Parietal lobe (tissue), 2 donors: ENCODE measurements around the gene CALCR.

- RAMPAGE, long total RNA: no peak
Measured at GRCh38 chr7:91263390-91263659, 908 bp upstream of the FZD1 start.

GRCh38 chr7:91311248-91311540 lies 47.0 kb downstream of the FZD1 start:
- RAMPAGE, long total RNA: no peak

- RAMPAGE, long total RNA: no peak
Measured at GRCh38 chr7:92027230-92027706, 86.6 kb downstream of the AKAP9 start.

GRCh38 chr7:92765642-92766040 lies 70.7 kb downstream of the CDK6 start:
- RAMPAGE, long total RNA: no peak

GRCh38 chr7:92798621-92799463 lies 37.5 kb downstream of the CDK6 start:
- RAMPAGE, long total RNA: no peak

GRCh38 chr7:92834486-92834713 lies 2.0 kb downstream of the CDK6 start:
- RAMPAGE, long total RNA: no peak

DNA sequence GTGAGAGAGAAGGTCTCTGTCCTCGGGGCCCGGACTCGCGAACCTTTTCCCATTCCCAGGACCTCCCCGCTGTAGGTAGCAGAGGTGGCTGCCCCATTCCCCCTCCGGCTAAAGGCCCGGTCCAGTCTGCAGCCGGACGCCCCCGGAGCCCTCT lies 1.8 kb downstream of the CDK6 start:
- RAMPAGE, long total RNA: no peak

GRCh38 chr7:92834868-92835877 lies 1.2 kb downstream of the CDK6 start:
- RAMPAGE, long total RNA: no peak

DNA sequence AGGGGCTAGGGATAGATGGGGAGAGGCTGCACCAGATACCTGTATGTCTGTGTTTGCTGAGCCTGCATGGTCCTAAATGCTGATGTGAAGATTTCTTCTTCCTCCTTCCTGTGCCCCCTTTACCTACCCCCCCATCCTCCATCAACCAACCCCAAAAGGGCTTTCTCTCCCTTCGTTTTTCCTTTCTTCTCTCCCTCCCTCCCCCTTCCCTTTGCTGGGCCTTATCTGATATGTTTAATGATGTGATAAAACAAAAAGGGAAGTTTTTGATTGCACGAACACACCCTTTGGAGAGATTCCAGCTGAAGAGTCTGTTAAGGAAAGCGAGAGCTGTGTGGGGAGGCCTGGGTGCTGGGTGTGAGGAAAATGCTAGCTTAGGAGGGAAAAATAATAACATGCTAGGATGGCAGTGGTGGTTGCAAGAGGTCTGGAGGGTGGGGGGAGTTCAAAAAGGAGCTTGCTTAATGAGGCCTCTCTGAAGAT lies 101.9 kb downstream of the SAMD9 start:
- RAMPAGE, long total RNA: no peak

DNA sequence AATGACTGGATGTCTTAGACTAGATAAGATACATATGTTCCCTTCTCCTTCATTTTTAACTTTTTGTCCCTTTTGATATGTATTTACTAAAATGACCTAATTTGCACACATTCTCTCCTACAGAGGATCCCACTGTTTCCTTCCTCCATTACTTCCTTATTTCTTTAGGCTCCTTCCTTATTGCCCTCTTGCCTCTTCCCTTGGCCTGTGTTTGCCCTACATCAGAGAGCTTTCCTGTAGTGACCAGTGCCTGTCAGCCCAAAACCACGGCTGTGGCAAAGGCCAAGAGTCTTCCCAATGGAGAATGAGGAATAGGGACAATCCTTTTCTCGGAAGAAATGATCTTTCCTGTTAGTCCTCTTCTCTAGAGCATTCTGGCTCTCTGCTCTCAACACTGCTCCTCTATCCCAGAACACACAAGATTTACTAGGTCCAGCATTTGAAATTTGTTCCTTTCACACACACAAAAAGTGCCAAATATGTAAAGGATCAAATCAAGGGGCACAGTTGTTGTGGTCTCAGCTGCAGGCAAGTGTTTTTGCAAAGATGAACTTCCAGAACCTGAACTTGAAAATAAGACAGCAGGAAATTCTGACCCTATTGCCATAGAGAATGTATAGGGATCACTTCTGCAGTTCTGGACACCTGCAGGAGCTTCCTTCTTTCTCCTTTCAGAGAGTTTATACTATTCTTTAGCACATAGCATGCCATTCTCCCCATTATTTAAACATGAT lies 23.2 kb downstream of the HEPACAM2 start:
- RAMPAGE, long total RNA: no peak

DNA sequence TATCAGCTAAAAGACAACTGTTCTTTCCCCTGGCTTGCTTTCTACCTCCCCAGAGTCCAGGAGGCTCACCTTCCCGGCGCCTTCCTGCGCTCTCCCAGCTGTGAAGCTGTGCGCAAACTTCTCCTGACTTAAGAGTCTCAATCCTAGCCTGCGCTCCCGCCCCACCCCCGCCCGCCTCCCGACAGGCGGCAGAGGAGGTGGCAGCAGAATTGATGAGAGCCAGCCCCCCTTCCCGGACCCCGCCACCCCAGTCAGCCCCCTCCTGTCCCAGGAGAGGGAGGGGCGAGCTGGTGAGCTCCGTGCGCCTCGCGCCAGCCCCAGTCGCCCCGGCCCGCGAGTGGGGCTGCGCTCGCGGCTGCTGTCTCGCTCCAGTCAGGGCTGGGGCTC lies at the start of gene CALCR:
TSS of gene CALCR (minus strand) at position 102 of the 387 bp plus-strand sequence.
- RAMPAGE, long total RNA: no peak

DNA sequence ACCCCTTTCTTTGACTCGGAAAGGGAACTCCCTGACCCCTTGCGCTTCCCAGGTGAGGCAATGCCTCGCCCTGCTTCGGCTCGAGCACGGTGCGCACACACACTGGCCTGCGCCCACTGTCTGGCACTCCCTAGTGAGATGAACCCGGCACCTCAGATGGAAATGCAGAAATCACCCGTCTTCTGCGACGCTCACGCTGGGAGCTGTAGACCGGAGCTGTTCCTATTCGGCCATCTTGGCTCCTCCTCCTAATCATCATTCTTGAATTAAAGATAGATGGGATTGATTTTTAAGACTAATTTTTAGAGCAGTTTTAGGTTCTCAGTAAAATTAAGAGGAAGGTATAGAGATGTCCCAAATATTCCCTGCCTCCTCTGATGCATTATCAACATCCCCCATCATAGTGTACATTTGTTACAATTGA lies 97.1 kb downstream of the TFPI2 start:
- RAMPAGE, long total RNA: no peak

DNA sequence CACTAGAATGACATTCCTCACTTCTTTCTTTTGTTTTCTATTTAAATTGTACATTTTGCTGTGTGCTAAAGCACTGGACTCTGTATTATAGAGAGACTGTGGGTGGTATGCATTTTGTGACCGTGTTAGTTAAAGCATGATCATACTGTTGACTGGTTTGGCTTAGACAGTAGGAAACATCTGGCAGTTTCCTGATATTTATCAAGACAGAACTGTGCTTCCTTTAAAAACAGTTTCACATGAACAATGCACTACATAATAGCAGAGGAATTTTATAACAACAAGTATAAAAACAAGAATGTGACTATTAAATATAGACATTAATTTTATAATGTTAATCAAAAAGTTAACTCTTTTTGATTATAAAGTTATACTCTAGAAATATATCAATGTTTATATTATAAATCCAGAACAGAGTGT lies 23.2 kb downstream of the GNG11 start:
- RAMPAGE, long total RNA: no peak

- RAMPAGE, long total RNA: no peak
Measured at GRCh38 chr7:94296771-94297130, 97.9 kb upstream of the COL1A2 start.

- RAMPAGE, long total RNA: no peak
Measured at GRCh38 chr7:94391659-94392051, 3.0 kb upstream of the COL1A2 start.

DNA sequence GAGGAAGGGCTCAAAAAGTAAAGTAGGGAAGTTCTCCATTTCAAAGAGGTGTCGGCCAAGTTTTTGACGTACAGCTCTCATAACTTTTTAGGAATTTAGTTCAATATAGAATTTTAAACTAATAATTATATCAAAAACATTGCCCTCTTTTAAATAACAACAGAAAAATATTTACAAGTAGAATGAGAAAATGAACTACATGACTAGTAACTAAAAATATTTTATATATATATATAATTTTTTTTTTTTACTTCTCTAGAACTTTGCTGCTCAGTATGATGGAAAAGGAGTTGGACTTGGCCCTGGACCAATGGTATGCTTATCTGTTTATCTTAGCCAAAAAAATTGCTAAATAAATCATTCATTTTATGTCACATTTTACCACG lies 6.6 kb downstream of the COL1A2 start:
- RAMPAGE, long total RNA: no peak

DNA sequence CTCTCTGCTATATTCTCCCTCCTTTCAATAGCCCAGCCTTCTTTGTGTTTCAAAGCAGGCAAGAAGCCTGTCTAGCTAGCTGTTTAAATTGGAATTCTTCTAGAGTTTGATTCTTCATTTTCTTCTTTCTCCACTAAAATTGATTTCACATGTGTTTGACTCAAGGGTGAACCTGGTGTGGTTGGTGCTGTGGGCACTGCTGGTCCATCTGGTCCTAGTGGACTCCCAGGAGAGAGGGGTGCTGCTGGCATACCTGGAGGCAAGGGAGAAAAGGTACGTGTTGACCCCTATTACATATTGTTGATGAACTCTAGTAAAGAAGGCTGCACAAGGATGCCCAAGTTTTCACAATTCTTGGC lies 22.8 kb downstream of the COL1A2 start:
- RAMPAGE, long total RNA: no peak

GRCh38 chr7:94419258-94419760 lies 24.6 kb downstream of the COL1A2 start:
- RAMPAGE, long total RNA: no peak

DNA sequence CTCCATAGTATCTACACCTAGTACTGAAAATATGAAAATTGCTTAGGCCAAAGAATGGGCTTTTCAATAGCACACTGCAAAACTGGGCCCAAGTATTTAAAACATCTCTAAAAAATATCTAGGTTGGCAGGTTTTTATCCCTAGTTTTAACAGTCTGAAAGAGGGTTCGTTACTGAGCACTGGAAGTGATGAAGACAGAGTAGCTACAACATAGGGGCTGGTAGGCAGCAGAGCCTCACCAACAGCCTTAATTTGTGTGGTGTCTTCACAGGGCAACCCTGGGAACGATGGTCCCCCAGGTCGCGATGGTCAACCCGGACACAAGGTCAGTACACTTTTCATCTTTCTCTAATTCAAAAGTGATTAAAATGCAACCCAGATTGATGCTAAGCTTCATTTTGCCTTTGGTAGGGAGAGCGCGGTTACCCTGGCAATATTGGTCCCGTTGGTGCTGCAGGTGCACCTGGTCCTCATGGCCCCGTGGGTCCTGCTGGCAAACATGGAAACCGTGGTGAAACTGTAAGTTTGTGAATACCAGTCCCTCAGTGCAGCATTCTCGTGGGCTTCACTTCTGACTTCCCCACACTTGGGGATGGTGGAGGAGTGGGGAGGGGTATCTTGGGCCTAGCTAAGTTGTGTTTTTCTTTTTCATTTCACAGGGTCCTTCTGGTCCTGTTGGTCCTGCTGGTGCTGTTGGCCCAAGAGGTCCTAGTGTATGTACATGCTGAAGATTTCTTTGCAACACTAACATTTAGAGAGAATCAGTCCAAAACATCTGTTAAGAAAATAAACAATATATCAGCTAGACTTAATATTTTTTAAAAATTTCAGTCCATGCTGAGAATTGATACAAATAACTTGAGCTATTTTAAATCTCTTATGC lies 30.9 kb downstream of the COL1A2 start:
- RAMPAGE, long total RNA: no peak

DNA sequence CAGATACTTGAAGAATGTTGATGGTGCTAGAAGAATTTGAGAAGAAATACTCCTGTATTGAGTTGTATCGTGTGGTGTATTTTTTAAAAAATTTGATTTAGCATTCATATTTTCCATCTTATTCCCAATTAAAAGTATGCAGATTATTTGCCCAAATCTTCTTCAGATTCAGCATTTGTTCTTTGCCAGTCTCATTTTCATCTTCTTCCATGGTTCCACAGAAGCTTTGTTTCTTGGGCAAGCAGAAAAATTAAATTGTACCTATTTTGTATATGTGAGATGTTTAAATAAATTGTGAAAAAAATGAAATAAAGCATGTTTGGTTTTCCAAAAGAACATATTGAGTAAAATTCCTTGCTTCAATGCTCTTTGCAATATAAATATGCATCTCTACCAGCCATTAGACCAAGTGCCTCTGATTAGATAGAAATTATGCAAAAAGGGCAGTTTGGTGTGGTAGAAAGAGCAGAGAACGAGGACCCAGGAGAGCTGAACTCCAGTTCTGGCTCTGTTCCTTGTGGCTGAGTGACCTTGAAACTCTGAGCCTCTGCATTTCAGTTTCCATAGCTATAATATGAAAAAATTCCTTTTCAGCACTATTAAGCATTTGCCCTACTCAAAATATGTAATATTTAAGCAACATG lies 36.3 kb downstream of the COL1A2 start:
- RAMPAGE, long total RNA: no peak